Endothelial cell of umbilical vein (primary cell): Measurements from ENCODE around the genes PIAS3 and ITGA10.

GRCh38 chr1:145759205-145760010 is 40.1 kb downstream of the CD160 start:
- PRO-cap = no peak
CAGE:
- cytosol, long polyA minus RNA = no peak
- cytosol, long polyA plus RNA = no peak
- long polyA plus RNA = no peak
- nucleus, long polyA minus RNA = no peak
- nucleus, long polyA plus RNA = no peak

DNA sequence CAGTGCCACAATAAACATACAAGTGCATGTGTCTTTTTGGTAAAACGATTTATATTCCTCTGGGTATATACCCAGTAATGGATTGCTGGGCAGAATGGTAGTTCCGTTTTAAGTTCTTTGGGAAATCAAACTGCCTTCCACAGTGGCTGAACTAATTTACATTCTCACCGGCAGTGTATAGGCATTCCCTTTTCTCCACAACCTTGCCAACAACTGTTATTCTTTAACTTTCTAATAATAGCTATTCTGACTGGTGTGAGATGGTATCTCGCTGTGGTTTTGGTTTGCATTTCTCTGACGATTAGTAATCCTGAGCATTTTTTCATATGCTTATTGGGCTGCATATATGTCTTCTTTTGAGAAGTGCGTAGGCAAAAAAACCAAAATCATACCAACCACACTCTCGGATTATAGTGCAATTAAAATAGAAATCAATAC is 5.8 kb downstream of the RNF115 start:
- PRO-cap = no peak
CAGE:
- cytosol, long polyA minus RNA = no peak
- cytosol, long polyA plus RNA = no peak
- long polyA plus RNA = no peak
- nucleus, long polyA minus RNA = no peak
- nucleus, long polyA plus RNA = no peak

GRCh38 chr1:145856990-145857319 is 1.9 kb downstream of the PIAS3 start:
- PRO-cap = no peak
CAGE:
- cytosol, long polyA minus RNA = no peak
- cytosol, long polyA plus RNA = no peak
- long polyA plus RNA = no peak
- nucleus, long polyA minus RNA = no peak
- nucleus, long polyA plus RNA = no peak

- PRO-cap = bidirectional peak, plus-strand start at chr1:145859173, minus-strand start at chr1:145859078
CAGE:
- cytosol, long polyA minus RNA = start-site peak on the minus strand at chr1:145858998-145859042, 54 reads
- cytosol, long polyA plus RNA = start-site peak on the minus strand at chr1:145858998-145859057, 67 and 85 reads in 2 replicates
- long polyA plus RNA = start-site peak on the minus strand at chr1:145858996-145859063, 286 and 213 reads in 2 replicates
- nucleus, long polyA minus RNA = start-site peak on the minus strand at chr1:145858591-145858758, 22 reads; start-site peak on the minus strand at chr1:145858998-145859049, 155 reads
- nucleus, long polyA plus RNA = start-site peak on the minus strand at chr1:145858992-145859050, 128 and 174 reads in 2 replicates
These were observed at the start of gene PIAS3 for GRCh38 chr1:145858102-145859295. PIAS3 (minus strand) TSS chr1:145859081.

GRCh38 chr1:145891711-145892769 is 6.4 kb upstream of the ANKRD35 start:
- PRO-cap = bidirectional peak, plus-strand start at chr1:145892351, minus-strand start at chr1:145892154
CAGE:
- cytosol, long polyA minus RNA = no peak
- cytosol, long polyA plus RNA = no peak
- long polyA plus RNA = no peak
- nucleus, long polyA minus RNA = start-site peak on the plus strand at chr1:145892312-145892367, 54 reads
- nucleus, long polyA plus RNA = no peak

GRCh38 chr1:145909843-145910264 is at the start of gene ITGA10:
ITGA10 (minus strand) TSS chr1:145910050.
- PRO-cap = unidirectional peak, minus-strand start at chr1:145910073
CAGE:
- cytosol, long polyA minus RNA = no peak
- cytosol, long polyA plus RNA = no peak
- long polyA plus RNA = start-site peak on the minus strand at chr1:145910038-145910068, 422 and 593 reads in 2 replicates
- nucleus, long polyA minus RNA = start-site peak on the minus strand at chr1:145910037-145910082, 1,714 reads
- nucleus, long polyA plus RNA = start-site peak on the minus strand at chr1:145910036-145910130, 1,272 and 1,036 reads in 2 replicates

- PRO-cap = no peak
CAGE:
- cytosol, long polyA minus RNA = no peak
- cytosol, long polyA plus RNA = no peak
- long polyA plus RNA = no peak
- nucleus, long polyA minus RNA = no peak
- nucleus, long polyA plus RNA = no peak
These were observed 1.6 kb upstream of the PEX11B start for GRCh38 chr1:145919943-145920727.

GRCh38 chr1:145927987-145928448 is 734 bp upstream of the RBM8A start:
- PRO-cap = no peak
CAGE:
- cytosol, long polyA minus RNA = no peak
- cytosol, long polyA plus RNA = no peak
- long polyA plus RNA = no peak
- nucleus, long polyA minus RNA = no peak
- nucleus, long polyA plus RNA = no peak

DNA sequence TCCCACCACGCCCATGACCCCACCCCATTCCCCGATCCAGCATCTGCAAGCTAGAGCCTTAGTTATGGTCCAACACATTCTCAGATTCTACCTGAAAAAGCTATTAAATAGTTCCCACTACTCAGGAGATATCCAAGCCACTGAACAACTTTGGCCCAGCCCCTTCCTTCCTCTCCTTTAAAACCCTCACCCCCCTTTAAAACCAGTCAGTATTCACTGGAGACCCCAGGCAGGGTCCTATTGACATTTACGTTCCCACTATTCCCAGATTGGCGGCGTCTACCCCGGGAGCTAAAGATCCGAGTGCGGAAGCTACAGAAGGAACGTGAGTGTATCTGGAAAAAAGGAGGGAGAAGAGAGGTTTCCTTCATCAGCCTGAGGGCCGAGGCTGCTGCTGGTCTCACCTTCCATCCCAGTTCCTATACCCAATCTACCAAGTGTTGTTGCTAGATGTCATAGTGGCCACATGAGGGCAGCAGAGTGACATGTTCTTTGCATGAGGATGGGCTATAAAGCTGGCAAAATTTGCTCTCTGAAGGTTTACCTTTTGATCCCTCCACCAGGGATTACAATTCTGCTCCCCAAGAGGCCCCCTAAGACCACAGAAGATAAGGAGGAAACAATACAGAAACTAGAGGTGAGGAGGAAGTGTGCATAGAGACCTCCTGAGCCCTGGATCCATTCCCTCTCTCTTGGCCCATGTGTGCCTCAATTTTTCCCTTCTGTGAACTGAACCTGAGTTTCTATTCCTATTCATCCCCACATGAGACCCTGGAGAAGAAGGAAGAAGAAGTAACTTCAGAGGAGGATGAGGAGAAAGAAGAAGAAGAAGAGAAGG is 12.9 kb downstream of the POLR3GL start:
- PRO-cap = no peak
CAGE:
- cytosol, long polyA minus RNA = start-site peak on the plus strand centred at position 294 of the sequence, 53 bp wide, 5 reads; start-site peak on the plus strand centred at position 712 of the sequence, 302 bp wide, 28 reads
- cytosol, long polyA plus RNA = no peak
- long polyA plus RNA = no peak
- nucleus, long polyA minus RNA = no peak
- nucleus, long polyA plus RNA = no peak

GRCh38 chr1:145990292-145990741 is 6.1 kb downstream of the TXNIP start:
- PRO-cap = no peak
CAGE:
- cytosol, long polyA minus RNA = no peak
- cytosol, long polyA plus RNA = no peak
- long polyA plus RNA = no peak
- nucleus, long polyA minus RNA = no peak
- nucleus, long polyA plus RNA = no peak

- PRO-cap = no peak
CAGE:
- cytosol, long polyA minus RNA = no peak
- cytosol, long polyA plus RNA = no peak
- long polyA plus RNA = no peak
- nucleus, long polyA minus RNA = no peak
- nucleus, long polyA plus RNA = no peak
These were observed 3.3 kb downstream of the TXNIP start for GRCh38 chr1:145993190-145993333.

- PRO-cap = no peak
CAGE:
- cytosol, long polyA minus RNA = no peak
- cytosol, long polyA plus RNA = no peak
- long polyA plus RNA = no peak
- nucleus, long polyA minus RNA = no peak
- nucleus, long polyA plus RNA = no peak
These were observed 812 bp upstream of the TXNIP start for GRCh38 chr1:145997002-145997780.

DNA sequence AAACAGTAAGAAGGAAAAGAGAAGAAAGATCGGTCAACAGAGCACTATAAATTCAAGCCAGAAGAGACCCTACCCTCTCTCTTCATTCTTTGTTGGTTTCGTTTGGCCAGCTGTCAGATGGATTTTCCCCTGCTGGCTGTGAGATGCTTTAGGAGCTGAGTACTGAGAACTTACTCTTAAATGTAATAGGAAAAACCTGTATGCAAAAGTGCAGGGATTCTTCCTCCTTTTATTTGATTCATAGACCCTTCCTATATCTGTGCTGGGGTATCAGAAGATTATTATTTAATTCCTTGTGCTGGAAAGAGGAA is 1.4 kb upstream of the TXNIP start:
- PRO-cap = no peak
CAGE:
- cytosol, long polyA minus RNA = no peak
- cytosol, long polyA plus RNA = no peak
- long polyA plus RNA = no peak
- nucleus, long polyA minus RNA = no peak
- nucleus, long polyA plus RNA = no peak

- PRO-cap = no peak
CAGE:
- cytosol, long polyA minus RNA = no peak
- cytosol, long polyA plus RNA = no peak
- long polyA plus RNA = no peak
- nucleus, long polyA minus RNA = no peak
- nucleus, long polyA plus RNA = no peak
These were observed 1.2 kb downstream of the HJV start for GRCh38 chr1:146020170-146020875.

- PRO-cap = bidirectional peak, plus-strand start at chr1:146052538, minus-strand start at chr1:146052244
CAGE:
- cytosol, long polyA minus RNA = no peak
- cytosol, long polyA plus RNA = no peak
- long polyA plus RNA = no peak
- nucleus, long polyA minus RNA = no peak
- nucleus, long polyA plus RNA = no peak
These were observed 30.8 kb upstream of the HJV start for GRCh38 chr1:146052331-146052814.

DNA sequence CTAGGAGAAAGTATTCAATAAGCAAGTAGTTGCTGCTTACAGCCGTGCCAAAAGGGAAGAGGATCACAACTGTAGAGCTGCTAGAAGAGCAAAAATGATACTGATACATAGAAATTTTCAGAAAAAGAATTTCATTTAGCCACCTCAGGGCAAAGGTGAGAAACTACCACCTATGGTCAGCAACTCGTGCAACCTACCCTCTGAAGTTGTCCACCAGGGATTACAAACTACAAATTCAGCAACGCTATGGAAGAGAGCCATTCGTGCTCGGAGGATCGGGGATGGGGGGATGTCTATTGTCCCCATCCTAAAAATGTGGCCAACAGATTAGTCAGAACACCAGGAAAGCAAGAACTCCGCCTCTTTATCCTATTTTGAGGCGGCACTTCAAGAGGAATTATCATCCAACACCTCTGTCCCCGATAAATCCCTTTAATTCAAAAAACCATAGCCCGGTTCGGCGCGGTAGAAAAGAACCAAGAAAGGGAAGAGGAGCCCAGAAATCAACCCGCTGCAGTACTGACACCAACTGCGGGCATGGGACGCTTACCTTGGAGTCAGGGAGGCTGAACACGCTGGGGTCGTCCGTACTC is 735 bp downstream of the PRKAB2 start:
- PRO-cap = unidirectional peak, plus-strand start at position 260 of the sequence
CAGE:
- cytosol, long polyA minus RNA = no peak
- cytosol, long polyA plus RNA = no peak
- long polyA plus RNA = no peak
- nucleus, long polyA minus RNA = no peak
- nucleus, long polyA plus RNA = no peak

- PRO-cap = no peak
CAGE:
- cytosol, long polyA minus RNA = no peak
- cytosol, long polyA plus RNA = no peak
- long polyA plus RNA = no peak
- nucleus, long polyA minus RNA = no peak
- nucleus, long polyA plus RNA = no peak
These were observed 27.3 kb downstream of the CHD1L start for GRCh38 chr1:147269779-147270091.

GRCh38 chr1:147479869-147480115 is 61.5 kb upstream of the BCL9 start:
- PRO-cap = no peak
CAGE:
- cytosol, long polyA minus RNA = no peak
- cytosol, long polyA plus RNA = no peak
- long polyA plus RNA = no peak
- nucleus, long polyA minus RNA = no peak
- nucleus, long polyA plus RNA = no peak

GRCh38 chr1:147598502-147599336 is 57.4 kb downstream of the BCL9 start:
- PRO-cap = unidirectional peak, plus-strand start at chr1:147599201
CAGE:
- cytosol, long polyA minus RNA = no peak
- cytosol, long polyA plus RNA = no peak
- long polyA plus RNA = no peak
- nucleus, long polyA minus RNA = no peak
- nucleus, long polyA plus RNA = no peak

DNA sequence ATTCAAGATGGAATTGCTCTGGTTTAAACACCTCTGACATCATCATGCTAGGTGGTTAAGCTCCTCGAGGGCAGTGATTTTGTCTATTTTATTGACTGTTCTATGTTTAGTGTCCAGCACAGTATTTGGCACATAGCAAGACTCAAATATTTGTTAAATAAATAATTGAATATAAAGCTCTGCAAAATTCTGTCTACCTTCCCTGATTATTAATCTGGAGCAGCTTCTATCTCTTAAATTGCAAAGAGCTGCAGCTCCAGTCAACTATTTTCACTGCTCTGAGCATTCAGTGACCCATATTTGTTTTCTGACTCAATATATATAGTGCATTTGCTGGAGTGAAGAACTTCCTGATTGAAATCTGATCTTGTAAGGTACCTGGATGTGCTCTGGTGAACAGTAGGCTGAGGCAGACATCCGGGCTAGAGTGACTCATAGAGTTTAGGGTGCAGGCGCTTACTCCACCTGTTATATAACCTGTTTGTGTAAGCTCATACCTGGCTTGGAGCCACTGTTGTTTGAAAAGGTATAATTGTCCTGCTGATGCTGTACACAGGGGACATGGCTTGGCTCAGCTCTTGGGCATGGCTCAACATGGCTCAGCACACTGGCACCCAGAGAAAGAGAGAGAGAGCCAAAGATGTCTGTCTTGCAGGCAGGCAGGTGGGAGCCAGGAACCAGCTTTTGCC is 43.5 kb downstream of the GJA5 start:
- PRO-cap = no peak
CAGE:
- cytosol, long polyA minus RNA = no peak
- cytosol, long polyA plus RNA = no peak
- long polyA plus RNA = no peak
- nucleus, long polyA minus RNA = no peak
- nucleus, long polyA plus RNA = no peak